K562 (cell line): ENCODE data around the gene IGFBP2.

DNA sequence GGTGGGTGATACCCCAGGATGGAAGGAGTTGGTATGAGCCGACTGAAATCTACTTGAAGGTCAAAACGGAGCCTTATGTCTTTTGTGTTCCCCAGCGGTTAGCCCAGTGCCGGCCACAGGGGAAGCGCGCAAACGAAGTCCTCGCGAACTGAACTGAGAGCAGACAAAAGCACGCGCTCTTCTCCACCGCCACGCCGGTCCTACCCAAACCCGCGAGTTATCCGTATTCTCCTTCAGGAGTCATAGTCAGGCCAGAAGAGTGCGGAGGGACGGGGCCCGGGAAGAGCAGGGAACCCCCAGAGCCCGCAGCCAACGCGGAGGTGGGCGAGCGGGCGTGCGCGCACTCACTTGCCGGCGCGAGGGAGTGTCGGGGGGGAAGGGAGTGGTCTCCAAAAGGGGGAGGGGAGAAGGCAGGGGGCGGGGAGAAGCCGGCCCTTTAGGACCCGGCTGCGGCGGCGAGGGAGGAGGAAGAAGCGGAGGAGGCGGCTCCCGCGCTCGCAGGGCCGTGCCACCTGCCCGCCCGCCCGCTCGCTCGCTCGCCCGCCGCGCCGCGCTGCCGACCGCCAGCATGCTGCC, at the start of gene IGFBP2:
IGFBP2 (plus strand) TSS at position 465 of the 576 bp plus-strand sequence.
- RAMPAGE, long total RNA: no peak
- RRBS: 69% methylated on average over 23 of the region's 57 CpGs
PRO-cap:
- standard: no peak
- CoPRO, capped RNA only, 2 experiments: no peak in any of the 2 experiments
- CoPRO, capped and uncapped RNA, 2 experiments: no peak in any of the 2 experiments
- CoPRO, uncapped RNA only, 2 experiments: no peak in any of the 2 experiments
CAGE:
- cytosol, long polyA plus RNA: no peak
- long polyA plus RNA: no peak
- nucleolus, long total RNA: no peak
- nucleus, long polyA plus RNA: no peak

DNA sequence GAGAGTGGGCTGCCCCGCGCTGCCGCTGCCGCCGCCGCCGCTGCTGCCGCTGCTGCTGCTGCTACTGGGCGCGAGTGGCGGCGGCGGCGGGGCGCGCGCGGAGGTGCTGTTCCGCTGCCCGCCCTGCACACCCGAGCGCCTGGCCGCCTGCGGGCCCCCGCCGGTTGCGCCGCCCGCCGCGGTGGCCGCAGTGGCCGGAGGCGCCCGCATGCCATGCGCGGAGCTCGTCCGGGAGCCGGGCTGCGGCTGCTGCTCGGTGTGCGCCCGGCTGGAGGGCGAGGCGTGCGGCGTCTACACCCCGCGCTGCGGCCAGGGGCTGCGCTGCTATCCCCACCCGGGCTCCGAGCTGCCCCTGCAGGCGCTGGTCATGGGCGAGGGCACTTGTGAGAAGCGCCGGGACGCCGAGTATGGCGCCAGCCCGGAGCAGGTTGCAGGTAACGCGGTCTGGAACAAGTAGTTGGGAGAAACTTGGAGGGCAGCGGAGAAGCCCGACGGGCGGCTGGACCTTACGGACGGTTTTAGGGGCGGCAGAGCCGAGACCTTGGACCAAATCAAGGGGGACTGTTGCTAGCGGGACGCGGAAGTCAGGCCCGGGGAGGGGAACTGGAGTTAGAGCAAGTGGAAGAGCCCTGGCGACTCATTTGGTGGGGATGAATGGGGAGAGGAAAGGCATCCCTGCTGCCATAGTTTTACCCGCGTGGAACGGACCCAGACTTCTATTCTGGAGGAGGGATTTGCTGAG, 483 bp downstream of the IGFBP2 start:
- RAMPAGE, long total RNA: no peak
- RRBS: 24% methylated on average over 15 of the region's 80 CpGs
PRO-cap:
- standard: no peak
- CoPRO, capped RNA only, 2 experiments: no peak in any of the 2 experiments
- CoPRO, capped and uncapped RNA, 2 experiments: no peak in any of the 2 experiments
- CoPRO, uncapped RNA only, 2 experiments: no peak in any of the 2 experiments
CAGE:
- cytosol, long polyA plus RNA: no peak
- long polyA plus RNA: no peak
- nucleolus, long total RNA: no peak
- nucleus, long polyA plus RNA: no peak

DNA sequence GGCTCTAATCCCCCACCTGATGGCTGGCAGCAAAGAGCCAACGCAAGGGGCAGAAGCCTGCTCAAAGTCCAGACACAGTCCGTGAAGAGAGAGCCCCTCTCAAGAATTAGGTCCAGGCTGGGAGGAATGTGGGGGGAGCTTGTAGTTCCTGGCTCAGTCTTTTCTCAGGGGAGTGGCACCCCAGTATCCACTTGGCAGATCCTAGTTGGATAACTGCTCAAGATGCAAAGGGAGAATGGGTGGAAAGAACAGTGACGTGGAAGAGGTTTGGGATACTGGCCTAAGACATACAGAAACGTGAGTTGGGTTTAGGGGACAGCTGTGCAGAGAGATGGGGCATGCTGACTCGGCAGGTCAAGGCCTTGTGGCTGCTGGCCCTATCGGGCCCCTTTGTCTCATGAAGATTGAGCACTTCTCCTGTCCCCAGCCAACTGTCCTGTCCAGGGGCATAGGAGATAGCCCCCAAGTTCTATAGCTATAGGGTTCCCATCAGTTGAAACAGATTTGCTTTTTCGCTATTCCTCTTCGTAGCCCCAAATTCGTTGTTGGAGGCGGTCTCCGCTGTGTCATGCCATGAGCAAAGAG, 21.3 kb downstream of the IGFBP5 start:
- RAMPAGE, long total RNA: no peak
- RRBS: no CpG with 5 or more reads among the region's 11 CpGs
PRO-cap:
- standard: unidirectional peak, plus-strand start at position 295 of the sequence
- CoPRO, capped RNA only, 2 experiments: no peak in any of the 2 experiments
- CoPRO, capped and uncapped RNA, 2 experiments: no peak in any of the 2 experiments
- CoPRO, uncapped RNA only, 2 experiments: no peak in any of the 2 experiments
CAGE:
- cytosol, long polyA plus RNA: no peak
- long polyA plus RNA: no peak
- nucleolus, long total RNA: no peak
- nucleus, long polyA plus RNA: no peak

- RAMPAGE, long total RNA: no peak
- RRBS: no CpG with 5 or more reads among the region's 26 CpGs
PRO-cap:
- standard: no peak
- CoPRO, capped RNA only, 2 experiments: no peak in any of the 2 experiments
- CoPRO, capped and uncapped RNA, 2 experiments: no peak in any of the 2 experiments
- CoPRO, uncapped RNA only, 2 experiments: no peak in any of the 2 experiments
CAGE:
- cytosol, long polyA plus RNA: no peak
- long polyA plus RNA: no peak
- nucleolus, long total RNA: no peak
- nucleus, long polyA plus RNA: no peak
Measured at GRCh38 chr2:216676079-216677036, 19.0 kb downstream of the IGFBP5 start.

DNA sequence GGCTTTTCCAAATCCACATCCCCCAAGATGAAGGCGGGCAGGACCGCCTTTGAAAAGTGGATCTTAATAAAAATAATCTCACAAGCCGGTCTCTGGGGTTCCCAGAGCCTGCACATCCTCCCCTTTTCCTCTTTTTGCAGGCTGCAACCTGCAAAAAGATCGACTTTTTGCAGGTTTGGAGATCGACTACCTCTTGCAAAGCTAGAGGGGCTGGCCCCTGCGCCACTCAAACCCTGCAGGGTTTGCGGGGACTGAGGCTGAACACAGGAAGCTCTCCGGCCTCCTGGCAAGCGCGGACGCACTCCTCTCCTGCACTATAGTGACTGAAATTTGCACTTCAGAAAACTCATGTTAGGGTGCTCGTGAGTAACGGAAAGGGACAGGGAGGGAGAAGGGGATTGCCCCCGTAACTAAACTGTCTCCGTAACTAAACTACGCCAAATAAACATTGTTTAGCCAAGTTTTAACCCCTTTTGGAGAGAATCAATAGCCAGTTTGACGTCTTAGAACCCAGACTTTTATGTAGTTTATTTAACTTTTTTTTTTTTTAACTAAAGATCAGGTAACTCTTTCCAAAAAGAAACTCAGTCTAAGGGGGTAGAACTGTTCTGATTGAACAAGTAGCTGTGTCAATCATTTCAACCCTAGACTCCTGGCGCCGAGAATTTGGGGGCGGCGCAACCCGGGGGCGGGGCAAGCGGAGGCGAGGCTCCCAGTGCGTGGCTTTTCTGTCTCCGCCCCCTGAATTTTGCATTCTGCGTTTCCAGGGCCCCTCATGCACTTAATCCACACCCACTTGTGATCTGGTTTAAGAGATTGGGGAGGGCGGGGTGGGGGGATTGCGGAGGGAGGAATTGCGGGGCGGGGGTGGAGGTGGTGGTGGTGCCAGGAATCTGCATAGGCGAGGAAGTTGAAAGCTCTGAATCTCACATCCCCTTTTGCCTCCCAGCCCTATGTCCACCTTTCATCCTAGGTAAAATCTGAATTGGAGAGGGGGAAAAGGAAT, 2.4 kb downstream of the IGFBP5 start:
- RAMPAGE, long total RNA: no peak
- RRBS: no CpG with 5 or more reads among the region's 33 CpGs
PRO-cap:
- standard: no peak
- CoPRO, capped RNA only, 2 experiments: no peak in any of the 2 experiments
- CoPRO, capped and uncapped RNA, 2 experiments: no peak in any of the 2 experiments
- CoPRO, uncapped RNA only, 2 experiments: no peak in any of the 2 experiments
CAGE:
- cytosol, long polyA plus RNA: no peak
- long polyA plus RNA: no peak
- nucleolus, long total RNA: no peak
- nucleus, long polyA plus RNA: no peak

DNA sequence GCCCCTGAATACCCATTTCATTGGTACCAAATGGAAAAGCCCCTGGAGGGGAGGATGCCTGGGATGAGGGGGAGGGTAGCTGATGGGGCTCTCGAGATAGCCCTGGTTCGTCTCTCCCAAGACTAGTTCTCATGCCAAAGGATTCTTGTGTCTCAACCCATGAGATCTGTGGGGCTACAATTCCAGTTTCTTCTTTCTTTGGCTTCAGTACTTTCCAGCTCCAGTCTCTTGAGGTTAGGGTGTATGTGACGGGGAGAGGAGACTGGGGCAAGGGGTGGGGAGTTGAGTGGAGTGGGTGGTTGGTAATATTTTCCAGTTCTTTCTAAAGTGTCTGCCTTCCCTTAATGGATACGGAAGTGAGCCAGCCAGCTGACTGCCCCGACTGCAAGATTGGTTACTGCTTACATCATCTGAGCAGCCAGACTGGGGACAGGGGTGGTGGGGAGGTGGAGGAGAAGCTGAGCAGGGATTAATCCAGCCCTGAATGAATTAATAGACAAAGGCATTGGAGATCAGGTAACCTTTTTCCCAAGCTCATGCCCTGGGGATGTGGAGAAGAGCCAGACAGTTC, 67.8 kb downstream of the TNP1 start:
- RAMPAGE, long total RNA: no peak
- RRBS: no CpG with 5 or more reads among the region's 5 CpGs
PRO-cap:
- standard: no peak
- CoPRO, capped RNA only, 2 experiments: no peak in any of the 2 experiments
- CoPRO, capped and uncapped RNA, 2 experiments: no peak in any of the 2 experiments
- CoPRO, uncapped RNA only, 2 experiments: no peak in any of the 2 experiments
CAGE:
- cytosol, long polyA plus RNA: no peak
- long polyA plus RNA: no peak
- nucleolus, long total RNA: no peak
- nucleus, long polyA plus RNA: no peak

GRCh38 chr2:217035986-217036348, 176.1 kb upstream of the TNP1 start:
- RAMPAGE, long total RNA: no peak
- RRBS: no CpG with 5 or more reads among the region's 4 CpGs
PRO-cap:
- standard: no peak
- CoPRO, capped RNA only, 2 experiments: no peak in any of the 2 experiments
- CoPRO, capped and uncapped RNA, 2 experiments: no peak in any of the 2 experiments
- CoPRO, uncapped RNA only, 2 experiments: no peak in any of the 2 experiments
CAGE:
- cytosol, long polyA plus RNA: no peak
- long polyA plus RNA: no peak
- nucleolus, long total RNA: no peak
- nucleus, long polyA plus RNA: no peak

DNA sequence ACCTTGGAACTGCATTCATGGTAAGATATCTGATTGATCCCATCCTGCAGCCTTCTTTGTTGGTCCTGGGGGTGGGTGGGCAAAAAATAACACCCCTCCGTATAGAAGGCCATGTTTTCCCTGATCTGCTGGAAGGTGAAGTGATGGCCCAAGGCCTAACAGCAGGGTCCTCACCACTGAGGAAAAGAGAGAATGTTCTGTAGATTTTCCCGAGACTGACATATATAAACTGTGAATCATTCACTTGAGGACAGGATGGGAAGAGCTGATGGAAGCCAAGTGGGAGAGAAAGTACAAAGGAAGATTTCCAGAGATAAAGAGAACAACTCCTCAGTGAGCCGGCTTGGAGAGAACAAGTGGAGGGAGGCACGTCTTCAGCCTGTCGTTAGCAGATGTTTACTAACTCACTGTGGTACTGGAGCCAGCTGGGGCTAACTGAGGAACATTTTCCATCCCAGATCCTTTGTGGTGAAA, 552.8 kb upstream of the TNP1 start:
- RAMPAGE, long total RNA: no peak
- RRBS: no CpG with 5 or more reads among the region's 5 CpGs
PRO-cap:
- standard: no peak
- CoPRO, capped RNA only, 2 experiments: no peak in any of the 2 experiments
- CoPRO, capped and uncapped RNA, 2 experiments: no peak in any of the 2 experiments
- CoPRO, uncapped RNA only, 2 experiments: no peak in any of the 2 experiments
CAGE:
- cytosol, long polyA plus RNA: no peak
- long polyA plus RNA: no peak
- nucleolus, long total RNA: no peak
- nucleus, long polyA plus RNA: no peak

DNA sequence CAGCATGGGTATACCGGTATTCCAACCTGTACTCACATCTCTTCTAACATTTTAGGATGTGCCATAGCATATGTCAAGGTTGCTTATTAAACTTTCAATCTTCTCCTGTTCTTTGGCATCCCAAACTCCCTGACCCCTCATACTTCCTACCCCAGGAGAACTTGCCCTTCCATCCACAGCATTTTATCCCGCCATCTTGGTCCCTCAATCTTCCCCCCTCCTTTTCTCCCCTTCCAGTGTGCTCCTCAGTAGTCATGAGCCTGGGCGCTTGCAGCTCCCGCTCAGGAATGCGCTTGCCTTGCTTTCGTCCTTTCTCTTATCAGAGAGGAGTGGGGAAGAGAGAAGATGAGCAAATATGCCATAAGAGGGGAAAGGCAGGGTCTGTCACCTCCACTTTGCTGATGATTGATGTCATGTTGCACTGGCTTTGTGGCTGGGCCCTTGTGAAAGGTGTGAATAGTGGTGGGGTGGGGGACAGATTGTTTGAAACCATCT, 569.4 kb downstream of the TNS1 start:
- RAMPAGE, long total RNA: no peak
- RRBS: no CpG with 5 or more reads among the region's 6 CpGs
PRO-cap:
- standard: no peak
- CoPRO, capped RNA only, 2 experiments: no peak in any of the 2 experiments
- CoPRO, capped and uncapped RNA, 2 experiments: no peak in any of the 2 experiments
- CoPRO, uncapped RNA only, 2 experiments: no peak in any of the 2 experiments
CAGE:
- cytosol, long polyA plus RNA: no peak
- long polyA plus RNA: no peak
- nucleolus, long total RNA: no peak
- nucleus, long polyA plus RNA: no peak

GRCh38 chr2:217685072-217685646, 317.6 kb downstream of the TNS1 start:
- RAMPAGE, long total RNA: no peak
- RRBS: no CpG with 5 or more reads among the region's 7 CpGs
PRO-cap:
- standard: no peak
- CoPRO, capped RNA only, 2 experiments: no peak in any of the 2 experiments
- CoPRO, capped and uncapped RNA, 2 experiments: no peak in any of the 2 experiments
- CoPRO, uncapped RNA only, 2 experiments: no peak in any of the 2 experiments
CAGE:
- cytosol, long polyA plus RNA: no peak
- long polyA plus RNA: no peak
- nucleolus, long total RNA: no peak
- nucleus, long polyA plus RNA: no peak

DNA sequence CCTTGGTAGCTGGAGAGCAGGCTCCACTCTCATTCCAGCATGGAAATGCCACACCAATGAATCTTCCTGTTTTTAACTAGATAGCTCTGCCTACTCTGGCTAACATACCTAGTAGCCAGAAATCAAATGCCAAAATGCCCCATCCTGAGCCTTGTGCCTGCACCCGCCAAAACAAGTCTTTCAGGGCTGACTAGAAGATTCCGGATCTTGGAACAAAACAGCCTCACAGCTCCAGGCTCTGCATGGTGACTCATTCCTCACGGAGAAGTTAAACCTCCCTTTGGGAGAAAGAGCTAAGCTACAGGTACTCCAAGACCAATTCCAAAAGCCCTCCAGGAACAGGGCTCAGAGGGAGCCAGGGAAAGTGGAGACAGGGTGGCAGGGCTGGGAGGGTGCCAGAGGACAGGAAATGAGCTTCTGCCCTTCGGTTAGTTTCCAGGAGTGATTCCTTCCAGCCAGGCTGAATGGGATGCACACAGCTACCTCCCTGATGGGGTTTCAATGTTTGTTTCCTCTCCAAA, 295.7 kb downstream of the TNS1 start:
- RAMPAGE, long total RNA: no peak
- RRBS: no CpG with 5 or more reads among the region's 4 CpGs
PRO-cap:
- standard: no peak
- CoPRO, capped RNA only, 2 experiments: no peak in any of the 2 experiments
- CoPRO, capped and uncapped RNA, 2 experiments: no peak in any of the 2 experiments
- CoPRO, uncapped RNA only, 2 experiments: no peak in any of the 2 experiments
CAGE:
- cytosol, long polyA plus RNA: no peak
- long polyA plus RNA: no peak
- nucleolus, long total RNA: no peak
- nucleus, long polyA plus RNA: no peak

DNA sequence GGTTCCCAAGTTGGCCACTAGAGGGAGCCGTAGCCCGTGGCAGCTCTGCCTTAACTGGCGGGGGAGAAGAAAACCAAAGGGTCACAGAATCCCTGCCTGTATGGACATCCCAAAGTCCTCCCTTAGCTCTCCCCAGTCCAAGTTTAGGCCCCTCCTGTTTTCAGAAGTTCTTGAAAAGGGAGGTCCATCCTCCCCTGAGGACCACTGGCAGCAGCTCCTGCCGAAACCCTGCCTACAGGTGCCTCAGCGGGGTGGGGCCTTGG, 213.5 kb downstream of the TNS1 start:
- RAMPAGE, long total RNA: no peak
- RRBS: no CpG with 5 or more reads among the region's 5 CpGs
PRO-cap:
- standard: no peak
- CoPRO, capped RNA only, 2 experiments: no peak in any of the 2 experiments
- CoPRO, capped and uncapped RNA, 2 experiments: no peak in any of the 2 experiments
- CoPRO, uncapped RNA only, 2 experiments: no peak in any of the 2 experiments
CAGE:
- cytosol, long polyA plus RNA: no peak
- long polyA plus RNA: no peak
- nucleolus, long total RNA: no peak
- nucleus, long polyA plus RNA: no peak

- RAMPAGE, long total RNA: no peak
- RRBS: 17% methylated on average over 1 of the region's 14 CpGs
PRO-cap:
- standard: no peak
- CoPRO, capped RNA only, 2 experiments: no peak in any of the 2 experiments
- CoPRO, capped and uncapped RNA, 2 experiments: no peak in any of the 2 experiments
- CoPRO, uncapped RNA only, 2 experiments: no peak in any of the 2 experiments
CAGE:
- cytosol, long polyA plus RNA: no peak
- long polyA plus RNA: no peak
- nucleolus, long total RNA: no peak
- nucleus, long polyA plus RNA: no peak
Measured at GRCh38 chr2:217804089-217804878, 198.5 kb downstream of the TNS1 start.

DNA sequence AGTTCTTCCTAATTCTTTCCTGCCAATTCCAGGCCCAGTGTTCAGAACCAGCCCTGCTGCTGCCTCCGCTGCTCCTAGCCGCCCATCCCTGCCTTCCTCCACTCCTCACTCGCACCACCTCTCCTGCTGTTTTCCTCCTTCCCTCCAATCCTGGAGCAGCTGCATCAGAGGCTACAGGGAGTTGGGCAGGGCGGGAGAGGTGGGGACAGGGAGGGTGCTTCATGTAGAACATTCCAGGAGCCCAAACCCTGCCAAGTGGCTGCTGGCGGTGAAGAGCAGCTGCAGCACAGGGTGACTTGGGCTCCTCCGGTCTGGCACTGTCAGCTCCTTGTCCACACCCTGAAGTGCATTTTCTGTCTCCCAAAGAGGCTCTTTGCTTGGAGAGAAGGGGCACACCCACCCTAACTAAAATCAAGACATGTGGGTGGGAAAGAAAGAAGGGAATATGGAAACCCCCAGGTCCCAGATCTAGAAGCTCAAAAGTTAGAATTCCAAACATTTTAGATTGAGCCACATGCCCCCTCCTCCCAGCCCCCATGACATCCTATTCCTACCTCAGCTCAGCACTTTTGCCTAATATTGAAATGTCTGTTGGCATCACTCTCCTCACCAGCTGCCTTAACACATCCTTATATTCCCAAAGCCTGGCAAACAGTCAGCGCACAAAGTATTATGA, 176.1 kb downstream of the TNS1 start:
- RAMPAGE, long total RNA: no peak
- RRBS: no CpG with 5 or more reads among the region's 7 CpGs
PRO-cap:
- standard: no peak
- CoPRO, capped RNA only, 2 experiments: no peak in any of the 2 experiments
- CoPRO, capped and uncapped RNA, 2 experiments: no peak in any of the 2 experiments
- CoPRO, uncapped RNA only, 2 experiments: no peak in any of the 2 experiments
CAGE:
- cytosol, long polyA plus RNA: no peak
- long polyA plus RNA: no peak
- nucleolus, long total RNA: no peak
- nucleus, long polyA plus RNA: no peak

DNA sequence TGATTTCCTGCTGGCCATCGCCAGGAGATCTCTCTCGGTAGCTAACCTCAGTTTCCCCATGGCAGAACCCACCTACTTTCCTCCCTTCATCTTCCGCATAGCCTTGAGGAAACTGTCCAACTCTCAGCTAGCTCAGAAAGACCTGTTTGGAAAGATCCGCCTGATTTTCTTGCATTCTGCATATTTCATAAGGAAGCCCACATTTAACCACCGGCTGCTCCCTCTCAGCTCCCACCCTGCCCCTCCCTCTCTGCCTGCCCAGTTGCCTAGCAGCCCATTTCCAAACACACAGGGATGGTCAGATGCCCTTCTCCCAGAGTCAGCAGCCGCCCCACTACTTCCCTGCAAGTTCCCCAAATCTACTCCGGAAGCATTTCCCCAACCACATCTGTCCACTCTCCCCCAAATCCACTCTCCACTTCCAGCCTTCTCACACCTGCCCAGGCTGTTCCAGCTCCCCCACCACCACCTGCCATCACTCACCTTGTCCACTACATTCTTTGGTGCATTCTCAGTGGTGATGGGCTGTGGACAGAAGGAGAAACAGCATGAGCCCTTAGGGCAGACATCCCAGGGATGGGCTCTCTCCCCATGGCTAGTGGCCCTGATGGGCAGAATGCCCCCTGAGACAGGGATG, 96.0 kb downstream of the TNS1 start:
- RAMPAGE, long total RNA: no peak
- RRBS: no CpG with 5 or more reads among the region's 7 CpGs
PRO-cap:
- standard: no peak
- CoPRO, capped RNA only, 2 experiments: no peak in any of the 2 experiments
- CoPRO, capped and uncapped RNA, 2 experiments: no peak in any of the 2 experiments
- CoPRO, uncapped RNA only, 2 experiments: no peak in any of the 2 experiments
CAGE:
- cytosol, long polyA plus RNA: no peak
- long polyA plus RNA: no peak
- nucleolus, long total RNA: no peak
- nucleus, long polyA plus RNA: no peak

DNA sequence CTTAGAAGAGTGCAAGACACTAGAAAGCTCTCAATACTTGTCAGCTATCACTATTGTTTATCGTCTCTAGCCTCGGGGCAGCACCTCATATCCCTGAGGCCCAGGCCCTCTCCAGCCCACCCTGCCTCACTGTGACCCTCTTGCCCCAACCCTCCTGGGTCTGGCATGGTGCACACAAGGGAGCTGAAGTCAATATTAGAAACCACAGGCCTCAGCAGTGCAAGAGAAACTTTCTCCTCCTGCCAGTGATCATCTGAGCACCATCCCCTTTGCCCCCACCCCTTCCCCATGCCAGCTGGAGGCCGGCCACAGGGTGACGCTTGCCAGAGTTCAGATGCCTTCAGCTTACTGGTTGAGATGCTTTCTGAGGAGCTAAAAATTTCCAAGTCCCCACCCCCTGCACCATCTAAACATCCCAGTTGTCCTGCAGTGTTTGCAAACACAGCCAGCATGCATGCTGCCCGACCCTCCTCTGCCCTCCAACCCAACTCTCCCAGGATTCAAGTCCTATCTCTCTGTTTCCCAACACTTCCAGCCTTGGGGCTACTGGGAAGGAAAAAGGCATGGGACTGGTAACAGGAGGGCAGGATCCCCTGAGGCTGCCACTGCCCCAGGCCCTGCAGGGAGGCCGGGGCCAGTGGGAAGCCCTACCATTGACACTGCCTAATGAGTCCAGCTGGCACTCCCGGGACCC, 92.7 kb downstream of the TNS1 start:
- RAMPAGE, long total RNA: no peak
- RRBS: 6% methylated on average over 2 of the region's 7 CpGs
PRO-cap:
- standard: no peak
- CoPRO, capped RNA only, 2 experiments: no peak in any of the 2 experiments
- CoPRO, capped and uncapped RNA, 2 experiments: no peak in any of the 2 experiments
- CoPRO, uncapped RNA only, 2 experiments: no peak in any of the 2 experiments
CAGE:
- cytosol, long polyA plus RNA: no peak
- long polyA plus RNA: no peak
- nucleolus, long total RNA: no peak
- nucleus, long polyA plus RNA: no peak

GRCh38 chr2:217911192-217911969, 91.4 kb downstream of the TNS1 start:
- RAMPAGE, long total RNA: no peak
- RRBS: no CpG with 5 or more reads among the region's 7 CpGs
PRO-cap:
- standard: no peak
- CoPRO, capped RNA only, 2 experiments: no peak in any of the 2 experiments
- CoPRO, capped and uncapped RNA, 2 experiments: no peak in any of the 2 experiments
- CoPRO, uncapped RNA only, 2 experiments: no peak in any of the 2 experiments
CAGE:
- cytosol, long polyA plus RNA: no peak
- long polyA plus RNA: no peak
- nucleolus, long total RNA: no peak
- nucleus, long polyA plus RNA: no peak

DNA sequence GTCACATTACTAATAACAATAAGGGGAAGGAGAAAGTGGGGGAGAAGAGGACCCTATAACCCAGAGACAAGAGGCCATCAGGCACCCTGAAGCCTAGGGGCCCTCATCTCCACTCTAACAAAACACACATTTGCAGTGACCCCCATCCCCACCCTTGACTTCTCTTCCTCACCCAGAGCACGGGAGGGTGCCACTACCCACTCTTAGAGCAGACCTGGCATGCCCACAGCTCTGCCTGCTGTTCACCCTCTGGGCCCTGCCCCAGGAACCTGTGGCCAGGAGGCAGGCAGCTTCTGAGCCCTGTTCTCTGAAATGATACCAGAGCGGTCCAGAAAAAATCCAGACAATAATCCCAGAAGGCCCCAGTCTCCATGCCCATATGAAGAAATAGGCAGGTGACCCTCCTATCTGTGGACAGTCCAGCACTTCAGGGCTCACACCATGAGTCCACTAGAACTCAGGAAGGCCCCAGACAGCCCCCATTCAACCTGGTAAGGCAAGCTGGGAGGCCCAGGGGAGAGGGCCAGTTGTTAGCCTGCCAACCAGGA, 75.2 kb downstream of the TNS1 start:
- RAMPAGE, long total RNA: no peak
- RRBS: no CpG with 5 or more reads among the region's 2 CpGs
PRO-cap:
- standard: no peak
- CoPRO, capped RNA only, 2 experiments: no peak in any of the 2 experiments
- CoPRO, capped and uncapped RNA, 2 experiments: no peak in any of the 2 experiments
- CoPRO, uncapped RNA only, 2 experiments: no peak in any of the 2 experiments
CAGE:
- cytosol, long polyA plus RNA: no peak
- long polyA plus RNA: no peak
- nucleolus, long total RNA: no peak
- nucleus, long polyA plus RNA: no peak